Left lung (tissue), 1 donor: ENCODE measurements around a stretch of chr3.

DNA sequence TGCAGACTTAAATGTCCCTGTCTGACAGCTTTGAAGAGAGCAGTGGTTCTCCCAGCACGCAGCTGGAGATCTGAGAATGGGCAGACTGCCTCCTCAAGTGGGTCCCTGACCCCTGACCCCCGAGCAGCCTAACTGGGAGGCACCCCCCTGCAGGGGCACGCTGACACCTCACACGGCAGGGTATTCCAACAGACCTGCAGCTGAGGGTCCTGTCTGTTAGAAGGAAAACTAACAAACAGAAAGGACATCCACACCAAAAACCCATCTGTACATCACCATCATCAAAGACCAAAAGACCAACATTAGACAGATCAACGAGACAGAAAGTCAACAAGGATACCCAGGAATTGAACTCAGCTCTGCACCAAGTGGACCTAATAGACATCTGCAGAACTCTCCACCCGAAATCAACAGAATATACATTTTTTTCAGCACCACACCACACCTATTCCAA lies 482.7 kb downstream of the LPP start:
- PRO-cap, result no peak

DNA sequence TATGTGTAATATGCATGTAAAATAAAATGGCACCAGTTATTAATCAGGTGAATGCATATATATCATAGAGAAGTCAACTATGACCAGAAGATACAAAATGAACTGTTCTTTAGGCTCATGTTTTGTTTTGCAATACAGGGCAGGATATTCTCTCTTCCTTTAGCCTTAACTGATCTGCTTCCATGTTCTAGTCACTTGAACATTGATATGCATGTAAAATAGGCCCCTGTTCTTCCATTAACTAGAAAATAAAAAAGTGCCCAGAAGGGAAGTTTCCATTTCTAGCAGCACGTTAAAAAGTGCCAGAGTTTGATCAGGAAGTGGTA lies 501.0 kb downstream of the LPP start:
- PRO-cap, result no peak

DNA sequence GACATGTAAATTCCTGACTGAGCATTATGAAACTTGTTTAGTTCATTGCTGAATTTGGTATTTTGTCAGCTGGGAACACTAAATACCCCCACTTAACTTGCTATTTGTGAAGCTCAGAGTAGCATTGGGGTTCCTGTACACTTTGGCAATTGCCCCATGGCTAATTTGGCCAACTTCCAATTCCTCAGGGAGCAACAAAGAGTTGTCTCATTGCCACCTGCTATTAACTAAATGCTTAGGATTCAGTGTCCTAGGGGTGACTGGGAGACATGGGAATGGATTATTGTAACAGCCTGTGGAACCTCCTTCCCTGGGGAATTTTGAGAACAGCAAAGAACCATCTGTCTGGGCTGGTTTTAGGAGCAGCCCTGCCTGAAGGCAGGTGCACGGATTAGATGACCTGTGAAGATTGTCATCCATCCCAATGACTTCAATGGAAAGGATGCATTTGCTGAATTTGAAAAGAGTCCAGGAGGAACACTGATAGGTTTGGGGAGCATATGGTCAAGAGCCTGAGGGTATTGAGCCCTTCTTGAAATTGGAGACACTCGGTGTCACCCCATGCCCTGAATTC lies 437.3 kb upstream of the TPRG1 start:
- PRO-cap, result no peak

DNA sequence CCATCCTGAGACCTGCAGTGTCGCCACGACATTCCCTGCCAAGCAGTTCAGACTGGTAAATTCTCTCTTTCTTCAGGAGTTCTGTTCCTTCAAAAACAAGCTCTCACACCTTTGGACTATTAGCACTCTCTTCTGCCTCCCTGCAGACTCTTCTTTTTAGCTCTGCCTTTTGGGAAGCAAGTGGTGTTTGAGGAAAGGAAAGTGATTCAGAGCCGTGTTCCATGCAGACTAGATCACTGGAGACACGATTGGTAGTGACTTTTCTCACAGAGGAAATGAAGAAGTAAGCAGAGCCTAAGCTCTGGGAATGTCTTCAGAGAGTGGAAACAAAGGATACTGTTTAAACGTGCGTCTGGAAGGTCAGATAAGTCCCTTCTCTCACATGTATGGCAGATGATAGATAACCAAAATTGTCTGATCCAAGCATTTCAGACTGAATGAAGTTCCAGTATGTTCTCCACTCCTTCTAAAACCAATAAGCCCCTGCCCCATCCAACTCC lies 270.6 kb upstream of the TPRG1 start:
- PRO-cap, result no peak

GRCh38 chr3:188951662-188952245 lies 220.0 kb upstream of the TPRG1 start:
- PRO-cap, result no peak

GRCh38 chr3:188975915-188976401 lies 195.8 kb upstream of the TPRG1 start:
- PRO-cap, result unidirectional peak, minus-strand start at chr3:188976050

DNA sequence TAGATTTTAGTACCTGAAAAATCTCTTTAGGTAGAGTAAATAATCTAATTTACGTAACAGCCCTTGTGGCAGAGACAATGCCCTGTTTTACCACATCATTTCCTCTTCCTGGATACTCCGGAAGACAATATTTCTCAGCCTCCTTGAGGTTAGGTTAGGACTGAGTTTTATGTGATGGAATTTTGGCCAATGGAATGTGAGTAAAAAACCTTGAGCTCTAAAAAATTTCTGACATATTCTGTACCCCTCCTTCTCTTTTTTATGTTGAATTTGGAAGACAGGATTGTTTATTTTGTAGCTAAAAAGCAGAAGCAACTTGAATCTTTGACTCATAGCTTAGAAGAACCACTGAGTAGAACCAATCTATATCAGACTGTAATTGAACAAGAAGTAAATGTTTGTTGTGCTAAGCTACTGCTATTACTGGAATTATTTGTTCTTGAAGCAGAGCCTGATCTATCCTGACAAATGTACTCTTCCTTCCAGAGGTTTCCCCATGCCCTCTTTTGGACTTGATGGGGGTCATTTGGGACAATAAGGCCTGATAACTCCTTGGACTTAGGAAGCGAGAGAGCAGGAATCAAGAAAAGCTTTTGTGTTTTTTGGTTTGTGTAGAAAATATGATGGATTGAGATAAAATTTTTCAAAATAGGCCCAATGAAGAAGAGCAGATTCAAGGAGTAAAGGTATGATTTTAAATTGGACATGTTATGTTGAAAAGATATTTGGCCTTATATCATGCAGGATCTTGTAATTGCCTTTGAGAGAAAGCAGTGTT lies 50.4 kb upstream of the TPRG1 start:
- PRO-cap, result no peak

GRCh38 chr3:189132224-189133243 lies 39.2 kb upstream of the TPRG1 start:
- PRO-cap, result no peak

GRCh38 chr3:189227022-189227834 lies 55.5 kb downstream of the TPRG1 start:
- PRO-cap, result no peak

DNA sequence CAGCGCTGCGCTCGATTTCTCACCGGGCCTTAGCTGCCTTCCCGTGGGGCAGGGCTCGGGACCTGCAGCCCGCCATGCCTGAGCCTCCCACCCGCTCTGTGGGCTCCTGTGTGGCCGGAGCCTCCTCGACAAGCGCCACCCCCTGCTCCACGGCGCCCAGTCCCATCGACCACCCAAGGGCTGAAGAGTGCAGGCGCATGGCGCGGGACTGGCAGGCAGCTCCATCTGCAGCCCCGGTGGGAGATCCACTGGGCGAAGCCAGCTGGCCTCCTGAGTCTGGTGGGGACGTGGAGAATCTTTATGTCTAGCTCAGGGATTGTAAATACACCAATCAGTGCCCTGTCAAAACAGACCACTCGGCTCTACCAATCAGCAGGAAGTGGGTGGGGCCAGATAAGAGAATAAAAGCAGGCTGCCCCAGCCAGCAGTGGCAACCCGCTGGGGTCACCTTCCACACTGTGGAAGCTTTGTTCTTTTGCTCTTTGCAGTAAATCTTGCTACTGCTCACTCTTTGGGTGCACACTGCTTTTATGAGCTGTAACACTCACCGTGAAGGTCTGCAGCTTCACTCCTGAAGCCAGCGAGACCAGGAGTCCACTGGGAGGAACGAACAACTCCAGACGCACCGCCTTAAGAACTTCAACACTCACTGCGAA lies 34.7 kb upstream of the TP63 start:
- PRO-cap, result no peak

DNA sequence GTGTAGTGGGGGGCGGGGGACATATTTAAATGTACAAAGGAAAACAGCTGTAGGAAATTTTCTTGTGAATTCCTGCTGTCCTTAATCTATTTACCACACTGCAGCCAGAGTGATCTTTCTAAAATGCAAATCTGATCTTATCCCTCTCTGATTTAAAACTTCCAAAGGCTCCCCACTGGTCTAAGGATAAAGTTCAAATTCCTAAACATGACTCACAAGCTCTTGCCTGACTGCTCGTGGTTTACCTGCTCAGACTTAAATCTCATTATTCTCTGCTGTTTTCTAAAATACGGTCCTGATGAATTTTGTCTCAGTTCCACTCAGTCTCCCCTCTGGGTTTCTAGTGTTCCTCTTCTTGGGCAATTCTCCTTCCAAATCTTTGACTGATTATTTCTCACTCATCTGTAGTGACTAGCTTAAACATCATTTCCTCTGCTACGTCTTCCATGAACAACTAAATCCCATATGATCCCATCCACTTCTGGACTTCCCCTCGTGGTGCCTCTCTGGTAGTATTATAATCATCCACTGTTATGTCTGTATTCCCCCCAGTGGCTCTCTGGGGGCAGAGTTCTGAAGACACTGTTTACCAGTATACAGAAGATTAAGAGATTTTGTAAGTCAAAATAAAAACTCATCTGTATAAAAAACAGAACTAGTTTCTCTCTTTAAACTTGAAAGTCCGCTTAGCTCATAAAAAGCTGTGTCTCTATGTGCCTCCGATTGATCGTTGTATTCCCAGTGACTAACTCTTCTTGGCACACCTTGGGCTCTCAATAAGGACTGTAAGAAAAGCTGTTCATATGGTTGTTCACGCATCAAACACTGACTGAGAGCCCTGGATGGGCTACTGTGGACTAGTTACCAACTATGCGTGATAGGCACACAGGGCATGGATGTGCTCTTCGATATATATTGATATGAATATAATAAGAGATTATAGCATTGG lies 108.2 kb downstream of the P3H2 start:
- PRO-cap, result no peak

DNA sequence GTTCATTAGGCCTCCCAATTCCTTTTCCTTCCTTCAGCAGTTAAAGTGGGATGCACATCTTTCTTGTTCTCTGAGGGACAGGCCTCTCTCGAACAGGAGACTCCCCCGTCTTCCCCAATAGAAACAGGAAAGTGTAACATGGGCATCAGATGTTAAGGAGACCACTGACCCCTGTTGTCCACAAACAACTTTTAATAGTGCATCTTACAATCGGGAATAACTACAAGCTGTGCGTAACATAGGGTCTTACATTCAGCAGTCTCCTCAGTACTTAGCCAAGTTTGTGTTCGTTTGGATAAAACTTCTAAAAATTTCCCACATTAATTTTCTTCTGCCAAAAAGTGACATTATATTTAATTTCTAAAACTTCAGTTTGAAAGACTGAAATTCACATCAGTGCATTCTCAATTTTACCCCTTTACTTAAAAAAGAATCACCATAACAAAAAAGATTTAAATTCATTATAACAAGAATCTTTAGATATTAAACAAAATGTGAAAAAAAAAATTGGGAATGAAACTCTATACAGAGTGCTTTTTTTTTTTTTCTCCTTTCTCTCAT lies 65.6 kb downstream of the P3H2 start:
- PRO-cap, result no peak

- PRO-cap, result no peak
Observed at GRCh38 chr3:190094328-190094987, 26.2 kb downstream of the P3H2 start.

- PRO-cap, result no peak
Observed at GRCh38 chr3:190101217-190102145, 19.2 kb downstream of the P3H2 start.

DNA sequence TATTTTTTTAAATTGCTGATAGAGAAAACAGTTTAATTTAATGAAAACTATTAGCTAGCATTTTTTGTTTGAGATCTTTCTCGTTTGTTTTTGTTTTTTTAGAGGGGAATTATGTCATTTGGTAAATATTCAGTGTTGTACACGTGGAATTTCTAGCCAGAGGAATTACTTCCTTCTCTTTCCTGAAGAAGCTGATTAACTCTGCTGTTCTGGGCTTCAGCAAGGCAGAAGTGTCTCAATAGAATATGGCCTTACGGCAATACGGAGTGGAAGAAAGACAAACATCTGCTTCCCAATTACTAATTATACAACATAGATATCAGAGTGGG lies 12.0 kb downstream of the P3H2 start:
- PRO-cap, result no peak

- PRO-cap, result no peak
Observed at GRCh38 chr3:190491466-190492087, 22.3 kb upstream of the IL1RAP start.

DNA sequence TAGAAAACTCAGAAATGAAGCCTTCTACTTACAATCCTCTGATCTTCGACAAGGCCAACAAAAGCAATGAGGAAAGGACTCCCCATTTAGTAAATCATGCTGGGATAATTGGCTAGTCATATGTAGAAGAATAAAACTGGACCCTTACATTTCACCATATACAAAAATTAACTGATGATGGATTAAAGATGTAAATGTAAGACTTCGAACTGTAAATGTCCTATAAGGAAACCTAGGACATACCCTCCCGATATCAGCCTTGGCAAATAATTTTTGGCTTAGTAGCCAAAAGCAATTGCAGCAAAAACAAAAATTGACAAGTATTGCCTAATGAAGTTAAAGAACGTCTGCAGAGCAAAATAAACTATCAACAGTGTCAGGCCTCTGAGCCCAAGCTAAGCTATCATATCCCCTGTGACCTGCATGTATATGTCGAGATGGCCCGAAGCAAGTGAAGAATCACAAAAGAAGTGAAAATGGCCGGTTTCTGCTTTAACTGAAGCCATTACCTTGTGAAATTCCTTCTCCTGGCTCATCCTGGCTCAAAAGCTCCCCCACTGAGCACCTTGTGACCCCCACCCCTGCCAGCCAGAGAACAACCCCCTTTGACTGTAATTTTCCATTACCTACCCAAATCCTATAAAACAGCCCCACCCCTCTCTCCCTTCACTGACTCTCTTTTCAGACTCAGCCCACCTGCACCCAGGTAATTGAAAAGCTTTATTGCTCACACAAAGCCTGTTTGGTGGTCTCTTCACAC lies 466.2 kb downstream of the PYDC2 start:
- PRO-cap, result no peak

GRCh38 chr3:192727002-192727243 lies 418 bp downstream of the FGF12 start:
- PRO-cap, result no peak

DNA sequence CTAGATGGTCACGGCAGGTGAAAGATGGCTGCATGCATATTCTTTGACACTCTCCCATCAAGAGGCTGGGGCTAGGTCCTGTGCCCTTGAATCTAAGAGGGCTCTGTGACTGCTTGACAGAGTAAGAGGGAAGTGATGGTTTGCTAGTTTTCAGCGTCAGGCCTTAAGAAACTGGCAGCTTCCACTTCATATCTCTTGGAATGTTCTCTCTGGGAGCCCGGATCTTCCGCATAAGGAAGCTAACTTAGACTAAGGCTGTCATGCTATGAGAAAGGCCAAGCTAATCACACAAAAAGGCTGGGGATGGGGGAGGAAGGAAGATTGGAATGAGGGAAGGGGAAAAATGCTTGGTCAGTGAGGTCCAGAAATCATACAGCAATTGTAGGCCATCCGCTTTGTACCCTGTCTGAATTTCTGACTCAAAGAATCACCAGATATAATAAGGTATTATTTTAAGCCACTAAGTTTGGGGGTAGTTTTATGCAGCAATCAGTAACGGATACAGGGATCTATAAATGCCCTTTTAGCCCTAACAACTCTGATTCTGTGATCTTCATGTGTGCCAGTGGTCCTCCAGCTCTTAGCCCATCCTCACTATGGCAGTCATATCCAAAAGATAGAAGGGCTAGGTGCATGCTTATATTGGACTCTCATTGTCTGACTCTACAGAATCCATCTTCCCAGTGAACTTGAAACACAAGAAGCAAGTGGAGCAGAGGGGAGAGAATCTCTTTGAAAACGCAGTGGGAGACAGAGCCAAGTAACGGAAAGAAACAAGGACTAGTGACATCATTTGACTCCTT lies 49.8 kb downstream of the MB21D2 start:
- PRO-cap, result no peak

GRCh38 chr3:192889119-192889645 lies 28.5 kb downstream of the MB21D2 start:
- PRO-cap, result no peak